Measurements from ENCODE around the gene OBSCN.

GRCh38 chr1:227787461-227787800 is 28.0 kb upstream of the PRSS38 start:
- RRBS: 2% methylated on average over 15 of the region's 26 CpGs

DNA sequence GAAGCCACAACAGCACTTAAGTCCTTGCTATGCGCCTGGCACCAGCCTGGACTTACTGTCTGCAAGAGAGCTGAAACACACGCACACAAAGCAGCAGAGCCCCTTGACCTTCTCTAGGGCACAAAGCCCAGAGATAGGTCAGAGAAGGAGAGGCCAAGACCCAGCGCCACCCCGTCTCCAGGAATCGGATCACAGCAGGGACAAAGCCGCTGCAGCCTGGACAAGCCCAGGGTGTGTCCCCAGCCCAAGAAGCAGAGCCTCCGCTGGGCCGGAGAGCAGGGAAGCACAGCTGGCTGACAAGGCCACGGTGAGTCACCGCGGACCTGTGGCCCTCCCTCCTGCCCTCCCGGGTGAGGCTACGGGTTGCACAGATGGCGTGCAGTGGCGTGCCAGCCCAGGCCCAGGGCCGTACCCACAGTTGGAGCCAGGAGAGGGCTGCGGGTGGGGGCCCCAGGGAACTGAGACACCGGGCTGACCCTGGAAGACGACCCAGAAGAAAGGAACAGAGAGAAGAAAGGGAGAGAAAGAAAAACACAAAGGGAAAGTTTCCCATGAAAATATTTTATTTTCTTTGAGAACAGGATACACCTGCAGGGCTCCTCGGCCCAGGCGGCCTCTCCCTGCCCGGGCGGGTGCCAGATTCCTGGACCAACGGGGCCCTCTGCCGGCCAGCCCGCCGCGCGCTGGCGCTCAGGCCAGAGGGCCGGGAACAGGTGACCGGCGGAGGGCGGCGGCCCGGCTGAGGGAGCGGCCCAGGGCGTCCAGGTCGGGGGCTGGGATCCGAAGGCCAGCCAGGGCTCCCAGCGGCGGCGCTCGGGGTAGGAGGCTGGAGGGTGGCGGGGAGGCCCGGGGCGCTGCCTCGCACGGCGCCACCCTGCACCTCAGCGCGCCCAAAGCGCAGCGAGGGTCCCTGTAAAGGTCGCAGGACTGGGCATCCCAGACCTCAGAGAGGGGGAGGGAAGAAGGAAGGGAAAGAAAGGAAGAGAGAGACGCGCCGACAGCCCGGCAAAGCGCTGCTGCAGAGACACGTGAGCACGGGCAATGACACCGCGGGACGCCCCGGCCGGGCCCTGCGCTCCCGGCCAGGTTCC is 1.3 kb downstream of the WNT9A start:
- RRBS: 4% methylated on average over 29 of the region's 69 CpGs

DNA sequence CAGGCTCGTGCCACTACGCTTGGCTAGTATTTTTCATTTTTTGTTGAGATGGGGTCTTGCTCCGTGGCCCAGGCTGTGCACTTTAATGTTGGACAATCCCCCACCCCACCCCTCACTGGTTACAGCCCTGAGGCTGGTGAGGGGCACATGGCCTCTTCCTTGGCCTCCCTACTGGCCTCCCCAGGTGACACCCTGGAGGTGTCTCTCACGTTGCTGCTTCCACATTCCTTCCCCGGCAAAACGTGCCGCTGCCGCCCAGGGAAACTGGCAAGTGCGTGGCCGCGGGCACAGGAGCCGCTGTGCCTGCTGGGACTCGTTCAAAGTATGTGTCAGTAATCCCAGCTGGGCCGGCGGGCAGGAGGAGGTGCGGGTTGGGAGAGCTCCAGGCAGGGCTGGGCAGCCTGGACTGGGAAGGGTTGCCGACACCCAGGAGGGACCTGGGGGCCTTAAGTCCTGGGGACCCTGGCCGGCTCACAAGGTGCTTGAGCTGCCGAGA is 6.4 kb downstream of the WNT3A start:
- RRBS: no CpG with 5 or more reads among the region's 19 CpGs

- RRBS: 4% methylated on average over 8 of the region's 64 CpGs
Measured at GRCh38 chr1:228058960-228059551, 23.5 kb upstream of the ARF1 start.

DNA sequence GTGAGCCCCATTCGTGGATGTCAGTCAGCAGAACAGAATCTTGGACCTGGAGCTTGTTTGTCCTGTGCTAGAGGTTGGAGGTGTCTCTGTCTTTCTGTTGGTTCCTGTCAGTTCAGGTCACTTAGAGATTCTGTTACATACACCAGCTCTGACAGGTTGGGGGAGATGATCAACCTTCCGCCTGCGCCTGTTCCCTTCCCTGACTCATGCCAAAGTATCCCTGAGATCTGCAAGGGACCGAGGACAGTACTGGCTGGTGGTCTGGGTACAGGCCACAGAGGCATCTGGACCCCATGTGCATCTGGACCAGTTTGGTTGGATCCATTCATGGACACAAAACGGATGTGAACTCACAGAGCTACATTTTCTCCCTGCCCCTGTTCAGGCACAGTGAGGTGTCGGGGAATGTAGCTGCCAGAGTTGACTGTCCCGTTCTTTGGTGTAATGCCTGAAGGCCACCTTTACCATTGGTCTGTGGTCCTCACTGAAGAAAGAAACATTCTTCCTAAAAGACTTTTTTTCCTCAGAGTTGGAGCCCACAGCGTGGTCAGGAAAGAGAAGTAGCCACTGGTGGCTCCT is 10.1 kb downstream of the ARF1 start:
- RRBS: no CpG with 5 or more reads among the region's 8 CpGs

DNA sequence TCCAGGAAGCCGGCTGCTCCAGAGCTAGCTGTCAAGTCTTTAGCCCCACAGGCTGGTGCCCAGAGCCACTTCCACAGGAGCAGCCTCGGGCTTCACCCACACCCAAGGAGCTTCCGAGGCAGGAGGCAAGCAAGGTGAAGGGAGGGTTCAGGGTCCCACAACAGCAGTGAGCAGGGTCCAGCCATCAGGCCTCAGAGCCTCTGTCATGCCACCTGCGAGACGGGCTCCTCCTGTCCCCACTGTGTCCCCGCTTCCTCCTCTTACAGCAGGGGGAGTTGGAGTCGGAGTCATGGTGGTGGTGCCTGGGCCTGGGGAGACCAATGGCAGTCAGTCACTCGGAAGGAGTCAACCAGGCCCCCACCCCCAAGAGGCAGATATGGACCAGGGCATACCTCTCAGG is 2.2 kb downstream of the C1orf35 start:
- RRBS: no CpG with 5 or more reads among the region's 8 CpGs

- RRBS: no CpG with 5 or more reads among the region's 11 CpGs
Measured at GRCh38 chr1:228142829-228143348, 2.8 kb downstream of the GUK1 start.

DNA sequence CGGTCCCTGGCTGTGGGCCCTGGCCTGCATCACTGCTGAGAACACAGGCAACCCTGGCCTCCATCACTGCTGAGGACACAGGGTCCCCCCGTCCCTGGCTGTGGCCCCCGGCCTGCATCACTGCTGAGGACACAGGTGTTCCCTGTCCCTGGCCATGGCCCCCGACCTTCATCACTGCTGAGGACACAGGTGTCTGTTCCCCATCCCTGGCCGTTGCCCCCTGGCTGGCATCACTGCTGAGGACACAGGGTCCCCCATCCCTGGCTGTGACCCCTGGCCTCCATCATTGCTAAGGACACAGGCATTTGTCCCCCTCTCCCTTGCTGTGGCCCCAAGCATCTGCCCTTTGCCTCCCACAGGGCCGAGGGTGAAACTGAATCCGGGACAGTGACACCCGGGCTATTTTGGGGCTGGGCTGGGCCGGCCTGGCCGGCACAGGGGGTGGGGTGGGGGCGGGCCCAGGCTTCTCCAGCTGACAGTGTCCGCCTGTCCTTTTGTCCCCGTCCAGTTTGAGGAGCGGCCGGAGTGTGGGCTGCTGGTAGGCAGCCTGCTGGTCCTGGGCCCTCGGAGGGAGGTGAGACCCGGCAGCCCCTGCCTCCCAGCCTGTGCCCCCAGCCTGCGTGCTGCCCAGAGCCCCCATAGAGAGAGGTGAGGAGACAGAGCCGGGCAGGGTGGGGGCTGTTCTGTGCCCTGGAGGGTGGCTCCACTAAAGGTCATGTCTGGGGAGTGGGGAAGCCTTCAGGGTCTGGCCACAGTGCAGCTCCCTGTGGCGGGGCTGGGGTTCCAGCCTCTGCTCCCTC is at the start of gene OBSCN:
Gene OBSCN (plus strand): TSS at position 507 of the 800 bp plus-strand sequence.
- RRBS: 50% methylated on average over 6 of the region's 20 CpGs

- RRBS: no CpG with 5 or more reads among the region's 9 CpGs
Measured at GRCh38 chr1:228303592-228304083, 95.8 kb downstream of the OBSCN start.

DNA sequence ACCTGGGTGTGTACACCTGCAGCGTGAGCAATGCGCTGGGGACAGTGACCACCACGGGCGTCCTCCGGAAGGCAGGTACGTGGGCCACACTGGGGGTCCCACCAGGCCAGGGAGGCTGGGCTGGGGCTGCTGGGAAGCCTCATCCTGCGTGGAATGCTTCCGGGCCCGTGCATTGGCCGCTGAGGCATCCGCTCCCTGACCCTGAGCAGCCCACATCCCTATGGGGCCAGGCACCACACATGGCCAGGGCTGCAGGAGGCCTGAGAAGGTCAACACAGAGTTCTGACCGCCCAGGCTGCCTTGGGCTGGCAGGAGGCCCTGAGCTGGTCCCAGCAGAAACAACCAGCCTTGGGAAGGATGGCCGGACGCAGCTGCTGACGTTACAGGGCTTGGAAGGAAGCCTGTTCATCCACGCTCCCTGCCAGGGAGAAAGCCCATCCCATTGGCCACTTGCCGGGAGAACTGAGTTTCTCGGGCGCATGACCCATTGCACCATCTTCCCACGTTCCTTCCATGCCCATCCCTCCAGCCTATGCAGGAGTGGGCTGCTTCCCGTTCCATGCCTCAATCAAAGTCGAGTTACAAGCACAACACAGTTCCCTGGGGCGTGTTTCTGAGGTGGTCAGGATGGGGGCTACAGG is 31.8 kb downstream of the TRIM11 start:
- RRBS: 26% methylated on average over 8 of the region's 23 CpGs

GRCh38 chr1:228394556-228395694 is 11.7 kb downstream of the TRIM11 start:
- RRBS: 91% methylated on average over 6 of the region's 43 CpGs

DNA sequence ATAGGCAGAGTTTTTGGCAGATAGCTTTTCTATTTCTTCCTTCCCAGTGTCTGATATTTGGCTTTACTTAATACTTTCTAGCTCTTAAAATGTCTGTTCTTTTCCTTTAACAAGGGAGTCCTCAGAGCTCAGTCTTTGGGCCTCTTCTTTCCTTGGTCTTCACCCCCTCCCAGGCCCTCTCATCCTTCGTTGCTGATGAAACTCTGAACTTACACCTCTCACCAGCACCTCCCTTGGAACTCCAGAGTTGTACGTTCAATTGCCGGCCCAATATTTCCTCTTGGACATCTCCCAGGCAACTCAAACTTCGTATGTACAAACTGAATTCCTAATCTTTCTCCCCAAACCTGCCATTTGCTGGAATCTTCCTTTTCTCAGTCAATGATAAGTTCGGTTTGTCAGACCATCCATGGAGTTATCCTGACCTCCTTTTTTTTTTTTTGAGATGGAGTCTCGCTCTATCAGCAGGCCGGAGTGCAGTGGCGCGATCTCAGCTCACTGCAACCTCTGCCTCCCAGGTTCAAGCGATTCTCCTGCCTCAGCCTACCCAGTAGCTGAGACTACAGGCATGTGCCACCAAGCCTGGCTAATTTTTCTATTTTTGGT is 13.0 kb upstream of the RHOU start:
- RRBS: no CpG with 5 or more reads among the region's 10 CpGs

DNA sequence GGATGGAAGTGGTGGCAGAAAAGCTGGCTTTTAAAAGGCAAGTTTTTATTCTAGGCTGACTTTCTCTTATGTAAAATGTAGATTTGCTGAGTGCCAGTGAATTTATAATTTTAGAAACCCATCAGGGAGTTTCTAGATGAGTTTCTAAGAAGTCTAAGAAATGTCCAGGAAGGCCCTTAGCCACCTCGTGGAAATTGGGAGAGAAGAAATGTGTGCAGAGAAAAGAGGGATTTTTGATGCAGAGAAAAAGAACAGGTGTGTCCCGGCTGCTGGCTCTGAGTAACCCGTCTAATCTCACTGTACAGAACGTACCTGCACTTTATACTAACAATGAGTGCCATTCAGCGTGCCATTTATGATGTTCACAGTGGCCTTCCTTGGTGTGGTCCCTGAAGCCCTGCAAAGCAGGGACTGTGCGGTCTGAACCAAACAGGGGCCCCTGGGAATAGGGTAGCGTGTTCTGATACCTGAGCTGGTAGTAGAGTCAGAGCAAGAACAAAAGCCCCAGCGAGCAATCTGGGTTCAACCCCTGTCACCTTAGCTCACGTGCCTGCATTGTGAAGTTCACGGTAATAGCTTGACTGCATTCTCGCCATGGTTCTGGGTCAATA is 125.5 kb downstream of the RHOU start:
- RRBS: no CpG with 5 or more reads among the region's 11 CpGs

GRCh38 chr1:228935191-228935533 is 199.9 kb downstream of the RHOU start:
- RRBS: no CpG with 5 or more reads among the region's 2 CpGs

GRCh38 chr1:229092879-229093905 is 177.7 kb upstream of the RAB4A start:
- RRBS: no CpG with 5 or more reads among the region's 9 CpGs

- RRBS: no CpG with 5 or more reads among the region's 2 CpGs
Measured at GRCh38 chr1:229291143-229291650, 20.3 kb downstream of the RAB4A start.

GRCh38 chr1:229313002-229313635 is 29.7 kb downstream of the CCSAP start:
- RRBS: no CpG with 5 or more reads among the region's 9 CpGs

DNA sequence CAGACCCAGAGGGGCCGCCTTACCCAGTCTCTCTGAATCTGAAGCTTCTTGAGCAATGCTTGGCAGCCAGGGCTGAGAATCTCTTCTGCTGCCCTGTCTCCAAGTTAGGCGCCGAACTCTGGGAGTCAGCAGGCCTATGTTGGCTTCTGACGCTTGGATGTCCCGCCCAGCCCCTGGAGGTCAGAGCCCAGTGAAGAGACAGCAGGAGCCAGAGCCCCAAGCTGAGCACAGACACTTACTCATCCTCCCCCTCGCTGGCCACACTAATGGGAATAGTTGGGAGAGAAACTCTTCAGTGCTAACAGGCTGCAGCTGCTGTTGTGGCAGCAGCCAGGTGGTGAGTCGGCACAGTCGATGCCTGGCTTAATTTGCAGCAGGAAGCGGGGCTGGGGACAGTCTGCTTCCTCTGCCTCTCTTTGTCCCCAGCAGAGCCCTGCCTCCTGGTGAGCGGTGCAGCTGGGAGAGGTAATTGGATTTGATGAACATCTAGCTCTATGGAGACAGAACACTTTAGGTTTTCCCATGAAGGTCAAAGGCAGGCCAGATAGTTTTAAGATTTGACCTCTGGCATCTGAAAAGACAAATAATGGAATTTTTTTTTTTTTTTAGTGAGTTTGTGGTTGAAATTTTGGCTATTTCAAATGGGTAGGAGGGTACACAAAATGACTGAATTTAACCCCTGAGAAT is 68.3 kb downstream of the URB2 start:
- RRBS: no CpG with 5 or more reads among the region's 10 CpGs

DNA sequence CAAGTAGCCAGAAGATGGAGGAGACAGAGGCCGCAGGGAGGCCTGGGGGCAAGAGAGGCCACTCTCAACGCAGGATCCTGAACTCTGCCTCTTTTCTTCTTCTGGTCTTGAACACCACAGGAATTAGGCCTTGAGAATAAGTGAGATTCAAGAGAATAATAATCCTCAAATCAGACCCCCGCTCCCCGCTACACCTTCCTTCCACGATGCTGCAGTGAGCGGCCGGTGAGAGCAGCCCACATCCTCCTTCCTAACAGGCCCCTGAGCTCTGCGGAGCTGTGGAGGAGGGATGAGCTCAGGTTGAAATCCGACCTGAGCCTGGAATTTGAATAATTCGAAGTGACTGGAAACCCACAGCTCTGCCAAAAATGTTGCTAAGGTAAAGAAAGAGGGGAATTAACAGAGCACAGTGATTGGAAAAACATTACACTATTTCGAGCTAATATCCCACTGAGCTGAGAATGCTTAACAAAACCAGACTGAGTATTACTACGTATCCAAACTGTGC is 90.0 kb downstream of the URB2 start:
- RRBS: no CpG with 5 or more reads among the region's 12 CpGs

- RRBS: no CpG with 5 or more reads among the region's 5 CpGs
Measured at GRCh38 chr1:229888752-229889665, 178.0 kb upstream of the GALNT2 start.

All from brain (tissue), 1 donor.